Mesenchymal stem cell of the bone marrow (primary cell): Measurements from ENCODE around the gene SNAP29.

DNA sequence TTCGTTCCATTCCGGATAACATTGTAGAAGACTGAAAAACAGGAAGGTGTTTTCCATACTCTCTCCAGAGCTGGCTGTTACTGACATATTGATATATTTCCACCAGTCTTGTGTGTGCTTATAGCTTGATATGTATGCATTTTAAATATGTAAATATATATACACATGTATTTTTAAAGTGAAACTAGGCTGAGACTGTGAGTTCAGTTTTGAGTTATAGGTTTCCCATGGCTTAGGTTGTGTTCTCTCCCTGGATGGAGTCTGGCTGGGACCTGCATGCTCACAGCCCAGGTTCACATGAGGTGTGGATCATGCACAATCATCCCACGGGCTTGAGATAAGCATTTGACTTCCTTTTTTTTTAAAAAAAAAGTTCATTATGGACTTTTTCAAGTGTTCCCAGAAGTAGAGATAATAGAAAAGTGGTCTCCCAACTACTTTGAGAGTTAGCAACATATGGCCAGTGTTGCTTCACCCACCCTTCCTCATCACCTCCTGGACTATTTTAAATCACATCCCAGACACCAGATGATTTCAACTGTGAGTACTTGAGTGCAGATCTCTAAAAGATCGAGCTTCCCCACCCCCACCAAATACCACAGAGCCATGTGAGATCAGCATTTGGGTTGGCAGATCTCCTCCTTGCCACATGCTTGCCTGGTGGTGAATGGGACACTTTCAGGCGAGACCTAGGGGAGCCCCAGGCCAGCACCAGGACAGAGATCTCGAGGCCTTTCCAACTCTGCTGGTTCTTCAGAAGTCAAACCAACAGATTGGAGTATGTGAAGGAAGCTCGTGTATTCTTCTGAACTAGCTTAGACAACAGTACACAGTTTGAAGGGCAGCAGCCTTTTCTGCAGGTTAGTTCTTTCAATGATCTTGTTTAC, 15.8 kb downstream of the MED15 start:
- CAGE, long polyA plus RNA: no peak

DNA sequence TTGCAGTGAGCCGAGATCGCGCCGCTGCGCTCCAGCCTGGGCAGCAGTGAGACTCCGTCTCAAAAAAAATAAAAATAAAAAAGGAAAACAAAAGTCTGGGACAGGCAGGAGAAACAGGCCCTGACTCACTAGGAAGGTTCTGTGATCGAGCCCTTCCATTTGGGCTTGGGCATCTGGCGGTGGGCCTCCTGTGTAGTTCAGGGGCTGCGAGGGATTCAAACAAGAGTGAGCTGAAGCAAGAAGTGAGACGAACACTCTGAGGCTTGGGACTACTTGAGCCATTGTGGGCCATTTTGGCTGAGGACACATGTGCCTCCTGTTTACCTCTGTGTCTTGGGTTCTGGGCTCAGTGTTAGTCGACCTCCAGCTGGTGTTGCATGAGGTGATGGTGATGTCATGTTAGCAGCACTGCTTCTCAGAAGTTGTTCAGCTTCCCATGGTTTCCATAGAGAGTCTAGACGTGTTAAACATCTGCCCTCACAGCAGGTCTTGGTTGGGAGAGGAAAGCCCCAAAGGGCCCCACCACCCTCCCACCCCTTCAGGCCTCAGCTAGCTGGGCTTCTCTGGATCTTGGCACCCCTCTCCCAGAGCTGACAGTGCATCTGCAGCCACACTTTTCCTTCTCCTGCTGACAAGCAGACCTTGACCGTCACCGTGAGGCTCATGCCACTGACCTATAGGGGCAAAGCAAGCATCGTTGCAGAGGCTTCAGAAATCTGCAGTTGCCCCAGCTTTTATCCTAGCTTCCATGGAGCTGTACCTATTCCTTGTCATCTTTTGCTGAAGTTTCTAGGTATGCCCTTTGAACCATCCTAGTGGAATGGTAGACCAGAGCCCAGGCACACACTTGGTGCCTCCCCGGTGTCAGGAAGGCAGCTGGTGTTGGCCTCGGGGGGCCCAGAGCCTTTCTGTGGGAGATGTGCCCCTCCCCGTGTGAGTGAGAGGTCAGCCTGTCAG, 57.9 kb downstream of the MED15 start:
- CAGE, long polyA plus RNA: no peak

- CAGE, long polyA plus RNA: no peak
Observed at GRCh38 chr22:20656724-20657018, 117.2 kb upstream of the SERPIND1 start.

GRCh38 chr22:20701861-20702433, 72.0 kb upstream of the SERPIND1 start:
- CAGE, long polyA plus RNA: no peak

DNA sequence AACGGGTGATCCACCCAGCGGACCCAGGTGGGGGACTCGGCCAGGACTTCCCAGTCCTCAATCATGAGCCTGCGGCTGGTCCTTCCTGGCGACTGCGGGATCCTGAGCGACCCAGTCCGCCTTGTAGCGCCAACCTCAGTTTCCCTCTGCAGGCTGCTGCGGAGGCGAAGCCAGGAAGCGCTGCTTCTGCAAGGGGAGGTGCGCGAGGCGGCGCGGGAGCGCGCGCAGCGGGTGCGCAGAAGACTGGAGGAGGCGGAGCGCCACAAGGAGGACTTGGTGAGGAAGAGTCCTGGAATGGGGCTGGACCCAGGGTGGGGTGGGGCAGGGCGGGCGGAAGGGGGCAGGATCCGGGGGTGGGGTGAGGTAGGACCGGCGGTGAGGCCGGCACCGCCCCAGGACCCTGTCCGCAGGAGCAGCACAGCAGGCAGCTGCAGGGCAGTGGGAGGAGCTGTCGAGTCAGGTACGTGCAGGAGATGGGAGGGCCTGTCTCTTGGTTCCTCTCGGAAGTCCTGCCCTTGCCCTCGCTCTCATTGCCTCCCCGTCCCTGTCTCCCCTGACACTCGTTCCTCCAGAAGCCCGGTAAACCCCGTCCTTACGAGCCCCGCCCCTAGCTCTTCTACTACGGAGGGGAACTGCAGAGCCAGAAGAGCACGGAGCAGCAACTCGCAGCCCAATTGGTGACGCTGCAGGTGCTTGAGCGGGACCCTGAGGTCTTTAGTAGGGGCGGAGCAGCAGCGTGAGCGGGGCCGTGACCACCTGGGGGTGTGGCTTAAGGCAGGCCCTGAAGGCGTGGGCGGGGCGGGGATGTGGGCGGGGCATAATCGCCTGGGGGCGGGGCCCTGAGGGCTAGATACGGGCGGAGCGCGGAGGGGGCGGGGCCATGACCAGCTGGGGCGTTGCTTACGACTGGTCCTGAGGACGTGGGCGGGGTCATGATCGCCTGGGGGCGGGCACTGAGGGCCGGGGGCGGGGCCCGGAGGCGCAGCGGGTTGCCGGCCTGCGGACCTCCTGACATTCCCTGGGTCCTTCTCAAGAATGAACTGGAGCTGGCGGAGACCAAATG, 71.1 kb upstream of the SERPIND1 start:
- CAGE, long polyA plus RNA: no peak

- CAGE, long polyA plus RNA: no peak
Observed at GRCh38 chr22:20764550-20765485, 9.1 kb upstream of the SERPIND1 start.

GRCh38 chr22:20787173-20787904, 13.4 kb downstream of the SERPIND1 start:
- CAGE, long polyA plus RNA: no peak

GRCh38 chr22:20857533-20858194, 947 bp downstream of the PI4KA start:
- CAGE, long polyA plus RNA: no peak

- CAGE, long polyA plus RNA: no peak
Observed at GRCh38 chr22:20858940-20859562, at the start of gene SNAP29. TSS of gene SNAP29 (plus strand) at chr22:20859007.

GRCh38 chr22:20925665-20926919, 8.9 kb downstream of the CRKL start:
- CAGE, long polyA plus RNA: no peak

- CAGE, long polyA plus RNA: no peak
Observed at GRCh38 chr22:20949462-20950386, 17.3 kb upstream of the AIFM3 start.

DNA sequence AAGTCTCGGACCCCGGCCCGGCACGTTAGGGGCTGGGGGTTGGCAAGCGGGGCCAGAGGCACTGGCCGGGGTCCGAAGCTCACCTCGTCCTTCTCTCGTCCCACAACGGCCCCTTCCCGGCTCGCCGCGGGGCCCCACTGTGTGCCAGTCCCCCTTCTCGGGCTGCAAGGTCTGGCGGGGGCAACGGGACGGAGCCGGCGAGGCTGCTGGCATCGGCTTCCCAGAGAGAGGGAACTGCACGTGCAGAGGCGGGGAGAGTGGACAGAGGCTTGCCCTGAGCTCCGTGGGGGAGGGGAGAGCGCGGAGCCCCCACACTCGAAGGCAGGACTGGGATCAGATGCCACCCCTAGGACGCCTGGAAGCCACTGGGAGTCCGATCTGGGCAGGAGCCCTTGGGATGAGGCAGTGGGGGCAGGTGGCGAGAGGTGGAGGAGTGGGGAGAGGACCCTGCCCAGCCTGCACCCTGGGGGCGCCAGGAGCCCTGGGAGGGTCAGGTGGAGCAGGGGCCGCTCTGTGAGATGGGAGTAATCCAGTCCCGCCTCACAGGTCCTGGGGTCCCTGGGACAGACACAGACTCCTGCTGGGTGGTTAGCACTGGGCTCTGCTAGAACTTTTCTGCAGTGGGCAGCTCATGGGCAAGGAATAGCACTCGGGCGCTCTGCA, 1.6 kb upstream of the AIFM3 start:
- CAGE, long polyA plus RNA: no peak

- CAGE, long polyA plus RNA: no peak
Observed at GRCh38 chr22:21796618-21798000, 61.5 kb upstream of the YPEL1 start.

GRCh38 chr22:21799508-21800586, 64.3 kb upstream of the YPEL1 start:
- CAGE, long polyA plus RNA: no peak

DNA sequence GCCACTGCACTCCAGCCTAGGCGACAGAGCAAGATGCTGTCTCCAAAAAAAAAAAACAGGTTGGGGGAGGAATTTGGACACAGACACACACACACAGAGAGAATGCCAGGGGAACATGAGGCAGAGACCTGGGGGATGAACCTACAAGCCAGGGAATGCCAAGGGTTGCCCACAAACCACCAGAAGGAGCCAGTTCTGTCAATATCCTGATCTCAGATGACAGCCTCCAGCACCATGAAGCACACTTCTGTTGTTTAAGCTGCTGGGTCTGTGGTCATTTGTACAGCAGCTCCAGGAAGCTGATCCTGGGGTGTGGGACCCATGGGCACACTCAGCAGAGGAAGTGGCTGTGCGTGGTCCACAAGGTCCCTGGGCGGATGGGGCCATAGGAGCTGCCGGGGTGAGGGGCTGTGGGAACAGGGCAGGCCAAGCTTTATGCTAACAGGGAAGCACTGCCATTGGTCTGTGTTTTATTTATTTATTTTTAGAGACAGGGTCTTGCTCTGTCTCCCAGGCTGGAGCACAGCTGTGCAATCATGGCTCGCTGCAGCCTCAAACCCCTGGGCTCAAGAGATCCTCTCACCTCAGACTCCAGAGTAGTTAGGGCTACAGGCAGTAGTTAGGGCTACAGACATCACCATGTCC, 12.1 kb downstream of the PPM1F start:
- CAGE, long polyA plus RNA: no peak

DNA sequence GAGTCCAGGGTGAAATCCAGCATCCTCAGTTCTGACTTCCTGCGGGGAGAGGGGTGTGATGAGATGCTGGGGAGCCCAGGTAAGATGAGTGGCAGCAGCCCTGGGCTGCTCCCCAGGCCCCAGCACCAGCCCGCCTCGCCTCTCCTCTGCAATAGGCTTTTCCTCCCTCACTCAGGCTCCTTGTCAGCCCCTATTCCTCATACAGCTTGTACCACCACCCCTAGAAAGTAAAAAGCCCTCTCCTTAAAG, 12.1 kb upstream of the TOP3B start:
- CAGE, long polyA plus RNA: no peak

DNA sequence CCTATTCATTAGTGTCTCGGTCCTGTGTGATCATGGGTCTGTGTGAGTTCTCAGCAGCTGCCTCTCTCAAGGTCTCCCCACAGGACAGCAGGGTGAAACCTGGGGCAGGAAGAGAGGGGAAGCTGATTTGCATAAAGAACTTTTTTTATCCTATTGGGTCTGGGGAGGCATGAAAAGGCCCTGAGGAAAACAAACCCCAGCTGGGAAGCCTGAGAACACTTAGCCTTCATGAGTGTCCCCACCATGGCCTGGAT, 115.9 kb upstream of the TOP3B start:
- CAGE, long polyA plus RNA: no peak

GRCh38 chr22:22201161-22202069, 43.2 kb upstream of the VPREB1 start:
- CAGE, long polyA plus RNA: no peak

DNA sequence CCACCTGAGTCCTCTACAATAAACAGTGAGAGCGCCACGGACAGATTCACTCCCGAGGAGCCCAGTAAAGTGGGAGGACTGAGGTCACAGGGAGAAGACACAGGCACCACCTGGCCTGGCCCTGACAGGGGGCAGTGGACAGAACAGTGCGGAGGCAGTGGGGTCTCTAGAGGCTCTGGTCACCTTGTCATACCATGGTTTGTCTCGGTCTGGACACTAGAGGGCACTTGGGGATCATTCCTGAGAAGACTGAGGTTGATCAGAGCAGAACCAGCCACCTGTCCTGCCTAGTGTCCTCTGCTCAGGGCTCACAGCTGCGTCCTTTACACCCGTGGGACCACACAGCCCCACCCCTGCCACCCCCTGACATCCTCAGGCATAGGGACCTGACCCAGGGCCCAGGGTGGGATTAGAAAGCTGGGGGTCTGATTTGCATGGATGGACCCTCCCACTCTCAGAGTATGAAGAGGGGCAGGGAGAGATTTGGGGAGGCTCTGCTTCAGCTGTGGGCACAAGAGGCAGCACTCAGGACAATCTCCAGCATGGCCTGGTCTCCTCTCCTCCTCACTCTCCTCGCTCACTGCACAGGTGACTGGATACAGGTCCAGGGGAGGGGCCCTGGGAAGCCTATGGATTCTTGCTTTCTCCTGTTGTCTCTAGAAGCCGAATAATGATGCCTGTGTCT, 99.1 kb downstream of the ZNF280B start:
- CAGE, long polyA plus RNA: no peak

GRCh38 chr22:22546458-22547578, 12.2 kb downstream of the PRAME start:
- CAGE, long polyA plus RNA: no peak